Mesenteric fat pad (tissue), 1 donor: ENCODE data around the genes PTPRT, L3MBTL1 and IFT52.

- PRO-cap, result no peak
Observed at GRCh38 chr20:41168421-41169326, 31.3 kb downstream of the PLCG1 start.

- PRO-cap, result no peak
Observed at GRCh38 chr20:41183169-41184012, 46.0 kb downstream of the PLCG1 start.

GRCh38 chr20:41247926-41248641 lies 69.4 kb downstream of the ZHX3 start:
- PRO-cap, result no peak

- PRO-cap, result no peak
Observed at GRCh38 chr20:41339800-41340388, 727 bp upstream of the LPIN3 start.

DNA sequence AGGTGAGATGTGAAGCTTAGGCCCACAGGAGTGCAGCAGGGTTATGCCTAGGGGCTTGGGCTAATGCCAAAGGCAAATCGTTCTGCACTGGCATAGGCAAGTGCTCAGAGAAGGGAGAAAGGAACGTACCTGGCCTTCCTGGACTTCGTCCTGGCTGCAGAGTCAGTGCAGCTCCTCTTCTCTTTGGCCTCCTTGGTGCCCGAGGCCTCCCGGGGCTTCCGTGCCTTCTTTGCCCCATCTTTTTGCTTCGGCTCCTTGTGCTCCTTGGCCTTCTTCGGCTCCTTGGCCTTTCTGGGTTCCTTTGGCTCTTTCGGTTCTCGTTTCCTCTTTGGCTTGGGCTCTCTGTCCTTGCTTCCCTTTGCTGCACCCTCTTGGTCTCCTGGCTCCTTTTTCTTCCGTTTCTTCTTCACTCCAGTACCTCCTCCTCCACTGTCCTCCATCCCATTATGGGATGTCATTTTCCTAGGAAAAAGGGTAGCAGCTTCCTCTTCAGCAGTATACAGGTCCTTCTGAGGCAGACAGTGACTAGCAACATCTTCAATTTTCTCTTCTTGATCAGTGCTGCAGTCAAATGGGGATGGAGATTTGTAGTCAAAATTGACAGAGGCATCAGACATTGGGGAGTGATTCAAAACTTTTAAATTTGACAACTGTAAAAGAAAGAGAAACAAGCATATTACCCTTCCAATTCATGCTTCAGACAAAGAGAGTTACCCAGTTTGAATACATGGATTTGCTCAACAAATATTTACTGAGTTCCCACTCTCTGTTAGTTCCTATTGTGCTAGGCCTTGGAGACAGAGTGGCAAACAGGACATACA lies 85.0 kb downstream of the CHD6 start:
- PRO-cap, result no peak

GRCh38 chr20:41688164-41688725 lies 70.1 kb upstream of the CHD6 start:
- PRO-cap, result no peak

GRCh38 chr20:41969475-41970048 lies 351.4 kb upstream of the CHD6 start:
- PRO-cap, result no peak

GRCh38 chr20:42113349-42113776 lies 495.2 kb upstream of the CHD6 start:
- PRO-cap, result no peak

GRCh38 chr20:43189789-43190323 lies at the start of gene PTPRT:
TSS of gene PTPRT (minus strand) at chr20:43189906.
- PRO-cap, result no peak

GRCh38 chr20:43507543-43508089 lies at the start of gene L3MBTL1:
TSS of gene L3MBTL1 (plus strand) at chr20:43507697.
- PRO-cap, result no peak

GRCh38 chr20:43565043-43565576 lies 6.3 kb downstream of the SGK2 start:
- PRO-cap, result no peak

DNA sequence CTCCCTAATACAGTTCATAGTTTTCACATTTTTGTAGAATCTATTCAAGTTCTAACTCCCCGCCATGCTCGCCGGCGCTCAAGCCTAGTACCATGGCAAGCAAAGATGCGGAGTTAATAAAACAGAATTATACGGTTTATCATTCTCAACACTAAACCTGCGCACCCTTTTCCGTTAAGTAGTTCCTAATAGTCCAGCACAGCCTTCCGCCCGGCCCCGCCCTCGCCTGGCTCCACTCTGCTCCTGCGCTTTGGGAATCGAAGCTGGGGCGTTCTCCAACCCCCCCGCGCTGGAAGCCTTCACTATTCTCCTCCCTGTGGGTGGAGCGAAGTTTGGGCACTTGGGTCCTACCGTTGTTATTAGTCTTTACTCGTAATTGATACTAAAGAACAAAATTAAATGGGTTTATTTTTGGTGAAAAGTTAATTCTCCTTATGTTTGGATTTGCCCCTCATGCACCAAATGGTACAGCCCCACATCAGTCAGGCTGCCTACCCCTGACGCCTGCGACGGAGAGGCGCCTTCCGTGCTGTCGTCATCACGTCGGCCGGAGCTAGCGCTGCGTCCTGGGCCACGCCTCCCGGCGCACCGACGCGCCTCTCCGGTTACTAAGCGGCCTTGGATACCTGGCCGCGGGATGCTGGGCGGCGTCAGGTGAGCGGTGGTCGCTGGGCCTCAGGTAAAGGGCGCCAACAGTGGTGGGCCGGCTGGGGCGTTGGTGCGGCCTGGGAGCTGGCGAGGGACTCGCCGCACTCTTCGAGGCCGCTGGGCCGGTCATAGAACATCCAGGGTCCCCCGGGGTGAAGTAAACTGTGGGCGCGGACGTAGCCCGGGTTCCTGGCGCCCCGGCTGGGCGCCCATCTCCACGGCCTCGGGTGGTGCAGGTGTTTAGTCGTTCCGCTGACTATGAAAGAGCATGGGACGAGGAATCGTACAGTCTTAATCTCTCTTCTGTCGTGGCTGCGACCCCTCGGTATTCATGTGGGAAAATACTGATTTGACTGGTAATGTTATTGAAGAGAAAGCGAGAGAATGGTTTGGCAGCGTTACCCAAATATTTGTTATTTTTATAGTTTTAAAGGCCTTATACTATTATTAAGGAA lies at the start of gene IFT52:
Gene IFT52 (plus strand): TSS at position 562 of the 1,103 bp plus-strand sequence.
- PRO-cap, result no peak

DNA sequence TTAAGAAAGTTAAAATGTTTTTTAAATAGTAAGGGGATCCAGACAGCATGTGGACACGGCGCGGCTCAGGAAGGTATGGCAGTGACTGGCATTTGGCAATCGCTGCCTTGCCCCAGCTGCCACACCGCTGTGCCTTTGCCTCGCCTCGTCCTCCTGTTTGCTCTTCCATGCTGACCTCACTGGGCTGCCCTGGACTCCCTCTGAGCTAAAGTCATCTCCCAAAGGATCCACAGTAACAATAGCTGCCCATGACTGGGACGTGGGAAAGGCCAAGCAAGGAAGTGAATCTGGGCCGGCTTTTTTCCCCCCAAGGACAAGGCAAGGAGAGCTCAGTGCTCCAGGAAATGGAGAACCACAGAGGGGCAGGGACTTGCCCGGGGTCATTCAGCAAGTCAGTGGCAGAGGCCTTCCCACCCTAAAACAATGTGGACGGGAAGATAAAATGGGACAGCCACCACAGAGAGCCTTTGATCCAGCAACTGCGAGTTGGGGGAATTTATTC lies 48.1 kb downstream of the JPH2 start:
- PRO-cap, result no peak

DNA sequence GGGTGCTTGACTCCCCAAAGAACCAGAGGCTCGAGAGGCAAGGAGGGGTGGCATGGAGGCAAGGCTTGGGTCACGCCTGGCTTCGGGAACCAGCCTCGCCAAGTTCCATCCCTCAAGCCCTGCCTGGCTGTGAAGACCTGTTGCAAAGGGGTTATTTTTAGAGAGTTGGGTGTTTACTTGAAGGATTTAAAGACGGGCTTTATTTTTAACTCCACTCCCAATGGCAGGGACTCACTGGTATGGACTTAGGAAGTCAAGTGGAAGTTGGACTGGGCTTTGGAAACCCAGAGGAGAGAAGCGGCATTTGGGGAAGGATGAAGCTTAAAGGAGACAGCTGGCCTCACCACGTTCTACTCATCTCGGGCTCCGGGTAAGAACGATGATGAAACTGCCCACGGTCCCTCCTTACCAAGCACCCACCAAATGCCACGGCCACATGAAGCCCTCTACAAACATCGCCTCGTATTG lies 43.0 kb downstream of the JPH2 start:
- PRO-cap, result no peak

DNA sequence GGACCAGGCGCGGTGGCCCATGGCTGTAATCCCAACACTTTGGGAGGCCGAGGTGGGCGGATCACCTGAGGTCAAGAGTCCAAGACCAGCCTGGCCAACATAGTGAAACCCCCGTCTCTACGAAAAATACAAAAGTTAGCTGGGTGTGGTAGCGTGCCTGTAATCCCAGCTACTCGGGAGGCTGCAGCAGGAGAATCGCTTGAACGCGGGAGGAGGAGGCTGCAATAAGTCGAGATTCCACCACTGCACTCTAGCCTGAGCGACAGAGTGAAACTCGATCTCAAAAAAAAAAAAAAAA lies 41.7 kb downstream of the JPH2 start:
- PRO-cap, result no peak

DNA sequence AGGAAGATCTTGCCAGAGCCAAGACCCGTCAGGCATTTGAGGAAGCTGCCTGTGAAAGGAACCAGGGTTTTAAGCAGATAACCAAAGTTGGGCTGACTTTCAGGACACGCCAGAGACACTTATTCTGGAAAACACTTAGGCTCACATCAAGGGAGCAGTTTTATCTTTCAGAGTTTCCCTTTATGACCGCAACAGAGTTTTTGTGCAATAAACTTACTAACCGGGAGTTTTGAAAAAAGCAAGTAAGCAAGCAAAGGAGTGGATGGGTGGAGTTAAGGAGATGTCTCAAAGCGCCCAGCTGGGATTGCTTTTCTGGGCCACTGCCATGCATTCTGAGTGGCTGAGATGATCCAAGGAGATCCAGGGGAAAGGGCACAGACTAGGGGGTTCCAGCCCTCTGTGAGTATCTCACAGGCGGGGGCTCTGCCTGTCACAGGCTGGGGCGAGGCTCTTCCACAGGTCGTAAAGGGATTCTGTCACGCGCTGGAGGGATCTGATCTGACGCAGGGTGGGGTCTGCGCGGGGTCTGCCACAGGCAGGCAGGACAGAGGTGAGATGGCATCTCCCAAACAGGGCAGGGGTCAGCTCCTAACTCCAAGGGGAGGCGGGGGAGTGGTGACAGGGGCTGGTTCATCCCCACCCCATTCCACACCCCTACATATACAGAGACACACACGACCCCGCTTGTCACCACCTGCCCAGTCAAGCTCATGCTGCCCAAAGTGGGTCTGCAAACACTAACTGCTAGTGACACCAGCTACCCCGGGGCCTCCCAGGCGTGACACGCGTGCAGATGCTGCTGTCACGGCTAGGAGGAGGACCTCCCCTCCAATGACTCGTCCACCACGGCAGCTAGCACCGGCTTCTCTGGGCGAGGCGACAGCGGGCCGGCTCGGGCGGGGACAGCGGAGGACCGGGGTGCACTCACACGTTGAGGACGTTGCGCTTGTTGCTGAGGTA lies 674 bp downstream of the FITM2 start:
- PRO-cap, result unidirectional peak, minus-strand start at position 833 of the sequence

- PRO-cap, result no peak
Observed at GRCh38 chr20:44336647-44336882, 278 bp upstream of the R3HDML start.

GRCh38 chr20:44370488-44371300 lies 15.2 kb downstream of the HNF4A start:
- PRO-cap, result no peak

GRCh38 chr20:44410830-44411797 lies 55.6 kb downstream of the HNF4A start:
- PRO-cap, result no peak

DNA sequence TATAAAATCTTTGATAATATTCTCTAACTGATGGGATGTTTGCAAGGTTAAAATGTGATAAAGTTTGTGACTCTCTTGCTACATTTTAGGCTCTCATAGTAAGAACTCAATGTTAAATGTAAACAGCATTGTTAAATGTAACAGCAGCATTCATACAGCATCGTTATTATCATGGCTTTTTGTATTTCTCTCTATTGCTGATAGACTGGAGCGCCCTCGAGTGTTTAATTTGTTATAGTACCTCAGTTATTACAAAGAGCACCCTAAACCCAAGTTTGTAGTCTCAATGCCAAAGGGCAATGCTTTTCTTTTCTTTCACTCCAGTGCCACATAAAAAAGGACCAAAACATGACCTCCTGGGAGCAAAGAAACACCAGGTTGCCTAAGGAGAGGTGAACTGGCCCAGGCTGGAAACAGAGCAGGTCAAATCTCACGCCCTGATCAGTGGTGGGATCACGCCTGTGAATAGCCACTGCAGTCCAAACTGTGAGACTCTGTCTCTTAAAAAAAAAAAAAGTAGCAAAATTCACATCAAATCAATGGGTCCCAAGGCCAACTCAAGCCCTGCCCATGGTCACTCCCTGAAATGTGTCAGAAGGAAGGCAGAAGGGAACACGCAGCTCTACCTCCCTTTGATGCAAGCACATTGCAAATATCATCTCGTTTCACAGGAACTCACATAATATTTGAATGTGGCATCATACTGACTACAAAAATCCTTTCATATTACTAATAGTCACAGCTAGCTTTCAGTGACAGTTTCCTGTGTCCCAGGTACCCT lies 14.7 kb upstream of the TTPAL start:
- PRO-cap, result no peak